Caco-2 (cell line): ENCODE measurements around the genes CH25H, IFIT1B and RPP30.

DNA sequence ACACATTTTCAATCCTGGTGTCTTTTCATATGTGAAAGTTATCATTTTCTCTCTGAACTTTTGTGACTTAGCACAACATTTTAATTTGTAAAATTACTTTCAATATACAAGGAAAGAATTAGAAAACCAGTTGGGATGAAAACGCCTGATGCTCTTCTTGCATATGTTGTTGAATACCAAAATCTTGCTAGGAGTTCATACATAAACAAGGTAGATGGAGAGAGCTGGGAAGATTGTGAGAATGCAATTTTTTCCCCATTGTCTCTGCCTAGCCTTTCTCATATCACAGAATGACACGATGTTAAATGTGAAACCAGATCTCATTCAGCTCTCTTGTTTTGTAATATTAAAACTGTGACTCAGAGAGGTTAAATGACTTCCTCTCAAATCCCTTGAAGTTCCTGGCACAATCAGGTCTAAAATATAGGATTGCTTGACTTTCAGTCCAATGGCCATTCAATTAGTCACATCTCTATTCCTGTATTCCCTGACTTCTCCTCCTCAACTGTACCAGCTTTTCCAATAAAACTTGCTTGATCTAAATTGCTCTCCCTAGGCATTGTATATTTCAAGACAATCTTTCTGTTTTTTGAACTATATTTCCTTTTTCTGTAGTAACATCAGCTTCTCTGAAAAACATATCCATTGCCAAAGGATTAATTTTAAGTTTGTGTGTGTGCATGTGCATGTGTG is 3.2 kb downstream of the ANKRD22 start:
- PRO-cap, result no peak
- RRBS, result no CpG with 5 or more reads among the region's 2 CpGs

GRCh38 chr10:88879590-88879846 is 527 bp upstream of the STAMBPL1 start:
- PRO-cap, result no peak
- RRBS, result no CpG with 5 or more reads among the region's 4 CpGs

DNA sequence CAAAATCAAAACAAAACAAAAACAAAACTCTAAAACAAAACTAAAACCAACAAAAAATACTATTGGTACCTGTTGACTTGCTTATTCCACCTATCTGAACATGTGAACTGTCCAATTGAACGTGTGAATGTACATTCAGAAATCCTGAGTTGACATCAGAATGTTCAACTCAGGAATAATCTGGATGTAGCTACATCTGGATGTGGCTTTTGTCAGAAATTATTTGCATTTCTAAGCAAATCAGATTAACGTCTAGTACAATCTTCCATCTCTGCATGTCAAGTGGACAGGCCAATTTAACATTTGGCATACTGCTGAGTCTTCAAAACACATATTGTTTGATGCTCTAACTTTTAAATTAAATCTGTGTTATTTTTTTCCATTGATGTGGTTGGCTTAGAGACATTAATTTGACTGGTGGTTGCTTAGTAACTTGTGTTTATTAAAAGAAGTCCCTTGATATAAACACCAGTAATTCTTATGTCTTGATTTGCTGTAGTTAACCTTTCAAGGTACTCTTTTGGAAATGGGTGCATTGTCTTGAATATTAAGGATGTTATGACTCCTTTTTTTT is 3.4 kb downstream of the STAMBPL1 start:
- PRO-cap, result no peak
- RRBS, result no CpG with 5 or more reads among the region's 2 CpGs

DNA sequence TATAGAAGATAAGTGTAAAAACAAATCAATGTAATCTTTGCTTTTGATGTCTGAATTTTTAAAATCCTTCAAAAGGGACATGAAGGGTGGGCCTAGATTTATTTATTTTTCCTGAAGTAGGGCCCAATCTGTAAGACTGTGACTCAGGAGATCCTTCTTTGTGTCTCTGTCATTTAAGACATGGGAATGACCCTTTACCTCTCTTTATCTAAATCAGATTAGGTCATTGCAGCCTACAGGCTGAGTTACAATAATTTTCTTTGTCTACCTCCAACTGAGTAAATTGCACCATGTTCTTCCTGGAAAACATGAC is 16.1 kb downstream of the STAMBPL1 start:
- PRO-cap, result no peak

GRCh38 chr10:88937843-88938457 is 14.6 kb downstream of the ACTA2 start:
- PRO-cap, result no peak
- RRBS, result no CpG with 5 or more reads among the region's 4 CpGs

GRCh38 chr10:88953422-88953919 is 898 bp upstream of the ACTA2 start:
- PRO-cap, result no peak
- RRBS, result no CpG with 5 or more reads among the region's 8 CpGs

GRCh38 chr10:88992792-88993617 is 2.4 kb downstream of the FAS start:
- PRO-cap, result no peak
- RRBS, result no CpG with 5 or more reads among the region's 6 CpGs

- PRO-cap, result no peak
Measured at GRCh38 chr10:89115169-89115653, 91.9 kb downstream of the CH25H start.

- PRO-cap, result no peak
- RRBS, result 14% methylated on average over 6 of the region's 56 CpGs
Measured at GRCh38 chr10:89206601-89207679, at the start of gene CH25H. CH25H (minus strand) TSS chr10:89207317.

DNA sequence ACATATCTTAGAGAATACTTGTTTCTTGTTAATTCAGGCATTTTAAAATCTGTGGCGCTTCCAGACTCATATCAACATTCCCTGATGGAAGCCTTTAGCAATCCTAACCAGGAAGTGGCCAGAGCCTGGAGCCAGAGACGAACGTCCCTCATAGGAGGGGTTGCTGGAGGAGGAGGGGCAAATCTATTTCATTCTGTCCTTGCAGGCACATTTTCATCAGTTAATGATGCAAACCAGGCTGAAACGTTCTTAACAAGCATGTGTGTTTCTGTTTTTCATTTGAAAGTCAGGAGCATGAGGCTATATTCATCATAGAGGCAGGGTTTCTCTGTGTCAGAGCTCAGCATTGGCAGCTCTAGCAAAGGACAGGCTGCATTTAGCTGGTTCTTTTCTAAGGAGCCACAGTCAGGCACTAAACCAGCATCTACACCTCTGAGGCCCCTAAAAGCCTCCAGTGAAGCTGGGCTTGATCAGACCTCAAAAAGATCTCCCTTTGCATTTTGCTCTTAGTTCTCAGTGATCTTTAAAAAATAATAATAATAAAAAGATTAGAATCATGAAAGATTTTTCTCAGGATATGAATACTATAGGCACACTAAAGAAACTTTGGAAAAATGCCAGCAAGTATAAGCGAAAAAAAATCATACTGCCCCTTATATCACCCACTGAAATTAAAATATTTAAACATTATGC is 17.7 kb upstream of the IFIT2 start:
- PRO-cap, result no peak
- RRBS, result no CpG with 5 or more reads among the region's 5 CpGs

DNA sequence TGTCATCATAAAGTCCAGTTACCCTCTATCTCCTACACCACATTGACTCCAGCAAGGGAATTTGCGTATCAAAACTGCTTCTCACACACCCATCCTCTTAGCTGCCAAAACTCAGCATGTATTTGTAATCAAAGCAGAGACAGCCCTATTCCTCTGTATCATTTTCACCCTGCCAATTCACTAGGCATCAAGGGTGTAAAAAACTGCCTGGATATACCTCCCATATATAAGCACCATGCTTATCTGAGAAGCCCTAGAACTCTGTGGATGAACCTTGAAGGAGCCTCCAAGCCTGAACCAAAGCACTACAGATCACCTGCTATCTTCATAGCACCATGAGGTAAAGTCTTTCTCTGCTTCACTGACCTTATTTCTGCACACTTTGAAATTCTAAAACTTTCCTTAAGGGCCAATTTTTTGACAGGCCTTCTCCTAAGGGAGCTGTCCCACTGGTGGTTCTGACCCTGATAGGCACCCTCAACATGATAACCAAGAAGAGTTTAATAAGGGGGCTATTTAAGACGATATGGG is at the start of gene IFIT1B:
Gene IFIT1B, plus strand, starts transcription at position 256 of the 531 bp plus-strand sequence.
- PRO-cap, result no peak
- RRBS, result no CpG with 5 or more reads among the region's 2 CpGs

GRCh38 chr10:89421136-89421592 is 6.8 kb downstream of the IFIT5 start:
- PRO-cap, result no peak
- RRBS, result no CpG with 5 or more reads among the region's 4 CpGs

- PRO-cap, result no peak
- RRBS, result no CpG with 5 or more reads among the region's 19 CpGs
Measured at GRCh38 chr10:89558551-89559268, 23.3 kb upstream of the SLC16A12 start.

DNA sequence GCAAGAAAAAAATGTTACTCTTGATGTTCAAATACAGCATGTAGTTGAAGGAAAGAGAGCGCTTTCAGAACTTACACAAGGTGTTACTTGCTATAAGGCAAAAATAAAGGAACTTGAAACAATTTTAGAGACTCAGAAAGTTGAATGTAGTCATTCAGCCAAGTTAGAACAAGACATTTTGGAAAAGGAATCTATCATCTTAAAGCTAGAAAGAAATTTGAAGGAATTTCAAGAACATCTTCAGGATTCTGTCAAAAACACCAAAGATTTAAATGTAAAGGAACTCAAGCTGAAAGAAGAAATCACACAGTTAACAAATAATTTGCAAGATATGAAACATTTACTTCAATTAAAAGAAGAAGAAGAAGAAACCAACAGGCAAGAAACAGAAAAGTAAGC is 36.8 kb downstream of the KIF20B start:
- PRO-cap, result no peak
- RRBS, result no CpG with 5 or more reads among the region's 1 CpG

DNA sequence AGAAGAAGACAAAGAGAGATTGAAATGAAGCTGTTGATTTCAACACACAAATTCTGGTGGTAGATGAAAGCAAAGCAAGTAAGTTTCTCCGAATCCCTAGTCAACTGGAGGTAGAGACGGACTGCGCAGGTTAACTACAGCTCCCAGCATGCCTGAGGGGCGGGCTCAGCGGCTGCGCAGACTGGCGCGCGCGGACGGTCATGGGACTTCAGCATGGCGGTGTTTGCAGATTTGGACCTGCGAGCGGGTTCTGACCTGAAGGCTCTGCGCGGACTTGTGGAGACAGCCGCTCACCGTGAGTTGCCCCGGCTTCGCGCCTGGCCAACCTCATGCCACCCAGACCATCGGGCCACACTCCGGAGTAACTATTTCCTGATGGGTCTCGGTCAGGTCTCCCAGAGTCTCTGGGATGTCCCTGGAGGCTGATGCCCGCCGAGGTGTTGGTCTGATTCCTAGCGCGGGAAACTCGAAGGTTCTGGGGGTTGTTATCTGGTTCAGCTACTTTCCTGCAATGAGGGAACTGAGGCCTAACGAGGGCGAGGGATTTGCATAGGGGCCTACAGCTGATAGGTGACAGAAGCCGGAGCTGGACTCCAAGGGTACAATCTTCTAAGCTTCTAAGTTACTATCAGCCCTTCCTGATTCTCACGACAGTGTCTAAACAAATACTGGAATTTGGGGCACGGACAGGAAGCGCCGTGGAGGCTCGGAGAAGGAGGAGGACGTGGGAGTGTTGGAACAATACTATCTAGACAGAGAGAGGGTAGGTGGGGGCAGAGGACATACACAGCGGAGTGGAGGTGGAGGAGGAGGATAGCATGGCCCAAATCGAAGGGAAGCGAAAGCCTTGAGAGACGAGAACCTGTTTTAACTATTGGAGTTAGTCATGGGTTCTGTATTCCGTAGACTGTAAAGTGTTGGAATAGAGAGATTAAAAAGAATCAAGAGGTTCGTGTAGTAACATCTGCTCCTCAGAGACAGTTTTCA is at the start of gene RPP30:
Gene RPP30, plus strand, starts transcription at position 201 of the 987 bp plus-strand sequence.
- PRO-cap, result bidirectional peak, plus-strand start at position 201 of the sequence, minus-strand start at position 106 of the sequence; bidirectional peak, plus-strand start at position 541 of the sequence, minus-strand start at position 447 of the sequence
- RRBS, result 5% methylated on average over 5 of the region's 44 CpGs

DNA sequence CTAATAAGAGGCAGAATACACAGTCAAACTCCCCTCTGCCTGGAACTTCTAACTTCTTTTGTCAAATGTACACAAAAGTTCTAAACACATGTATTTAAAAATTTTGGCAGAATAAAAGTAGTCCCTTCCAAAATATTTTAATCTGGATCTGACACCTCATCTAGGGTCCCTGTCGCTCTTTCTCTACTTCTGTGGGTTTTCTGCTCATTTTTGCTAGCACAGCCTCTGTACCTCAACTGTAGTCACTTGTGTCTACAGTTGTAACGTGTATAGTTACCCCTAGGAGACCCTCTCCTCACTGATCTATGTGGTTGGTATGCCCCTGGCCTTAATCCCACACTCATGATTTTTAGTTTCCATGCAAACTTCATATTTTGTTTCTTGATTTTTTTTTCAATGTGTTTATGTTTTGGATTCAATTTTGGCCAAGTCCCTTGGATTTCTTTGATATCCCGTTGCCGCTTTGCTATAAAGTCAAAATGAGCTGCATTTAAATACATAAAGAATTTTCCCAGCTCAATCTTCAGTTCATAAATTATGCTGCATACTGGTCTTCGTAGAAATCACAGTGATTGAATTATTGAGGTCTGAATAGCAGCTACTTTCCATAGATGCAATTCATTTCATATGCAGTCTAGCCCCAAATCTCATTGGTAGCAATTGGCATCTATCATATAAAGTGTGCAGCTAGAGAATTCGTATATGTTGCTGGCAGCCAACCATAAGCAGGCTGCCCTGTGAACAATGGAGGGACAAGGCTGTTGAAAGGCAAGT is 4.0 kb downstream of the ANKRD1 start:
- PRO-cap, result no peak
- RRBS, result no CpG with 5 or more reads among the region's 6 CpGs

DNA sequence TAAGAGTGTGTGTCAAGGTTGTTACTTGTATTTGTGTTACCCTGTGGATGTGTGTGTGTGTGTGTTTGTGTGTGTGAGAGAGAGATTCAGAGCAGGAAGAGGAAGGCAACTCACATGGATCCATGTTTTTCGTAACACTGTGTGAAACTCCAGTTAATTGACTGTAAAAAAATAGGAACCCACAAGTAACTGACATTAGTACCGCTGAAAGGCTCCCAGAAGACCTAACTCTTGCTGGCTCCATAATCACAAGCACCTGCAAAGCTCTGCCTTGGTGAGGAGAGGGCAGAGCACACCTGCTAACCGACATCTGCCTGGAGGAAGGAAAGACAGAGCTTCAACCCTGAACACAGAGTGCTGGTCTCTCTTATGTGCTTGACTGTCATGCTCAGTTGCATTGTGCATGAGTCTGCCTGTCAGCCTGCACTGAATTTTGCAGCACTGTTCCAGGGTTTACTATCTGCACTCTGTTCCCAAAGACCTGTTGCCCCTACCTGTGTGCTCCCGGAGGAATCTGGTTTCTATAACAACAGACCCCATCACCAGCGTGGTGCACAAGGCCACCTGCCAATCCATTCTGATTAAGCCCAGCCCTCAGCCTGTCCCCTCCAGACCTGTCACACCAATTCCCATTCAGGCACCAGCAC is 63.1 kb upstream of the ANKRD1 start:
- PRO-cap, result no peak
- RRBS, result no CpG with 5 or more reads among the region's 5 CpGs

- PRO-cap, result no peak
- RRBS, result no CpG with 5 or more reads among the region's 3 CpGs
Measured at GRCh38 chr10:91170839-91171695, 49.4 kb upstream of the PCGF5 start.

DNA sequence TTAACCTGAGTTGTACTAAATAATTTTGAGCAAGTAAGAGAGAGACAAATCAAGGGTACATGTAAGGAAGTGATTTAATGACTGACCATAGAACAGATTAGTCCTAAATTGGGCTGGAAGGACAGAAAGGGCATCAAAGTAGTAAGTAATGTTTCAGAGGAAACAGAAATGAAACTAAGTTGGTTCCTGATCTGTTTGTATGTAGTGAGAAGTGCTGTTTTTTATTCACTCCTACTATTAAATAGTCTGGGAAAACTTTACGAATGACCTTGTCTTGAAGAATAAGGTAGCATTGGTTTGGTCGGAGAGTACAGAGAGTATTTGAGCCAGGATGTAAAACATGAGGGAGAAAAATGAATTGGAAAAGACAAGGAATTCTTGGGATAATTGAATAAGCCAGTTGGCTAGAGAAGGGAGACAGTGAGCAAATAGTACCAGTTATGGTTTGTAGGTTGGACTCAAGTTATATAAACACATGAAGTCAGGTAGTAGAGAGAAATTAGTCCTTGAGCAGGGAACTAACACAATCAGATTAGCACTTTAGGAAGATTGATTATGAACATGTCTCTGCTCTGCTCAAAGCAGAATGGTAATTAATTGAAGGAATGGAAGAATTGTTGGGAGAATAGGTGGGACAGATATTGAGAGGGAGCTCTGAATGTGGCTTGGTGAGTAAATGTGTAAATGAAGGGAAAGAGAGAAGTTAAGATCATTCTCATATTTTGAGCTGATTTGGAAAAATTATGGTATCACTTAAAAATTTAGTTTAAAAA is 25.7 kb downstream of the PCGF5 start:
- PRO-cap, result no peak
- RRBS, result no CpG with 5 or more reads among the region's 2 CpGs

GRCh38 chr10:91295490-91295836 is 75.0 kb downstream of the PCGF5 start:
- PRO-cap, result no peak
- RRBS, result no CpG with 5 or more reads among the region's 5 CpGs